ENCODE data around the genes REN and RBBP5.

DNA sequence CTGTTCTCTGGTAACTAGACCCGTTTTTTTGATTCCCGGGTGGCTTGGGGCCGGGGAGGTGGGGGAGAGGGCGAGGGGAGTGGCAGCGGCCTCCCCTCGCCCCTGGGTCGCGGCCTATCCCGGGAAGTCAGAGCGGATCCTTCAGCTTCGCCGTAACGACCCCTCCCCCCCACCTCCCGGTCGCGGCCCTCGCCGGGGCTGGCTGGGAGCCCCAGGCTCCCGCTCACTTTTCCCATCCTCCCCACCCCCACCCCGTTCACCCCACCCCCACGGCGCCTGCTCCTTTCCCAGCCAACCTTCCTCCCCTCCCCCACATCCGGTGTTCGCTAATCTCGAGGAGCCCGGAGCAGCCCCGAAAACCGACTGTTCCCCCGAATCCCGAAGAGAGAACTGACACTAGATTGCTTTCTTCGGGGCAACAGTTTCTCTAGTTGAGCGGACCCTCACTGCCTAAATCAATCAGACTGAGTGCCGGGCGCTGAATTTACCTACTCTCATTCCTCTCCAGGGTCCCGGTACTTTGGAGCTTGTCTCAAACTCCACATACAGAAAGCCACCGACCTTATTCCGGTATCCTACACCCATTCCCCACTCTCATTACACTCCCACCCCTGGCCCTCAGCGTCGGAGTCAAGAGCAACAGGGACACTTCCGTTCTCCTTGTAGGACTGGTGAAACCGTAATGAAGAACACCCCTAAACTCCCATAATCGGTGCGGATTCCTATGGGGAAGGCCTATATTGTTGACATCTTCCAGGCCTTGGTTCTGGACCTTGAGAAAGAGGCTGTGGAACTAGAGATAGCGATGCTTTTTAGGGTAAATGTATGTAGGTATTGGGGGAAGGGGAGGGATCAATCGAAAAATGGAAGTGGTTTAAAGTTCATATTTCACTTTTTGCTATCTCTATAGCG, 618 bp downstream of the ZBED6 start:
- PRO-cap = no peak

DNA sequence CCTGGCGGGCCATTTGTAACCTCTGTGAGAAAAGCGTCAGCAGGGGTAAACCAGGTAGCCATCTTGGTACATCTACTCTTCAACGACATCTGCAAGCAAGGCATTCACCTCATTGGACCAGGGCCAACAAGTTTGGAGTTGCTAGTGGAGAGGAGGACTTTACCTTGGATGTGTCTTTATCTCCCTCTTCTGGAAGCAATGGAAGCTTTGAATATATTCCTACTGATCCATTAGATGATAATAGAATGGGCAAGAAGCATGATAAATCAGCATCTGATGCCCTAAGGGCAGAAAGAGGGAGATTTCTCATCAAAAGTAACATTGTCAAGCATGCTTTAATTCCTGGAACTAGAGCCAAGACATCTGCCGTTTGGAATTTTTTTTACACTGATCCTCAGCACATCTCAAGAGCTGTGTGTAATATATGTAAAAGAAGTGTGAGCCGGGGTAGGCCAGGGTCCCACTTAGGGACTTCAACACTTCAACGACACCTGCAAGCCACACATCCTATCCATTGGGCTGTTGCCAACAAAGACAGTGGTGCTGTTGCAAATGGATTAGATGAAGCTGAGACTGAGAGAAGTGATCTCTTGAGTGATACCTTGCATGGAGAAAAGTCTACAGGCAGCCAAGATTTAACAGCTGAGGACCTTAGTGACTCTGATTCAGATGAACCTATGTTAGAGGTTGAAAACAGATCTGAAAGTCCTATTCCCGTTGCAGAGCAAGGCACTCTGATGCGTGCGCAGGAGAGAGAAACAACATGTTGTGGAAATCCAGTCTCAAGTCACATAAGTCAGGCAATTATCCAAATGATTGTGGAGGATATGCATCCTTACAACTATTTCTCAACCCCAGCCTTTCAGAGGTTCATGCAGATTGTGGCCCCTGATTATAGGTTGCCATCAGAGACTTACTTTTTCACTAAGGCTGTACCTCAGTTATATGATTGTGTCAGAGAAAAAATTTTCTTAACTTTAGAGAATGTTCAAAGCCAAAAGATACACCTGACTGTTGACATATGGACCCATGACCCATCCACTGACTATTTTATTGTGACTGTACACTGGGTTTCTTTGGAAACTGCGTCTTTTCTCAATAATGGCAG, 2.9 kb downstream of the ZBED6 start:
- PRO-cap = no peak

GRCh38 chr1:204041441-204041812, 31.5 kb upstream of the SOX13 start:
- PRO-cap = no peak

DNA sequence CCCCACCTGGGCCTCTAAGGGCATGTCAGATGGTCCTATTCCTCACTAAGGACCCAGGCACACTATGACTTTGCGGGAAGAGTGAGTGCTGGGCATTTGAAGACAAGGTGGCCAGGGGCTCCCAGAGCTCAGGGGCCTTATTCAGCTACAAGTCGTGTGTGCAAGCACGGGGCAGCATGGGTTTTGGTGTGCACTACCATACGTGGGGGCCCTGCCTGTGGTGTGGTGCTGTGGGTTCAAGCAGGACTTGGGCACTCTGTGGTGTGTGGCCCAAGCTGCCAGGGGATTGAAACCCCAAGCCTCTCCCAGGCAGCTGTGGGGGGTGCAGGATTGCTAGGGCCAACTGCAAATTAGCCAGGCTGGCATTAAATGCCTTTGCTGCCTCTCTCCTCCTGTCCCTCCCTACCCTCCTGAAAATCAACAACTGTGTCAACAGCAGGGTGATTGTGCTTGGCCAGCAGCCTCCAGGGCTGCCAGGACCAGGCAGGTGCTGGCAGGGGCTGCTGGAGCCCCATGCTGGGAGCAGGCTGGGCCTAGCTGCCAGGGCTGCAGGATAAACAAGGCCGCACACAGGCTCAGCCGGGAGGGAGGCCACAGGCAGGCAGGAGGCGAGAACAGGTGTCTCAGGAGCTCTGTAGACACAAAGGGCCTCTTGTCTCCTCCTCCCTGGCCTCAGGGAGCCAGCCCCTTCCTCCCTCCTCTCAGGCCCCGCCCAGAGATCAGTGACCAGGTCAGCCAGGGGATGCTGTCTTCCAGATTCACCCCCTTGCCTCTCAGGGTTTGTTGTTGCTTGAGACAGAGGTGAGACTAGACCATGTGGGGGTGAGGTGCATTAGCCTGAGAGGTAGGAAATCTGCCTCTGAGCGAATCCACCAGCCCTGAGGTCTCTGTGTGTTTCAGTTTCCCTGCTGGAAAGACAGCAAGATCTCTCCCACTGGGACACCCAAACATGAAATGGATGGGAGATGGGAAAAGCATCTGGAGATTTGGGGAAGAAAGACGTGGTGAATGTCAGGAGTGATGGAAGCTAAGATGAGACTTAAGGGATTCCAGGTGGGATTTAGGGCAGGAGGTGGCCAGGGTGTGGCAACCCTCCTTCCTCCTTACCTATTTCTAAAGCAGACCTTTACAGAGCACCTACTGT, 11.5 kb downstream of the SOX13 start:
- PRO-cap = no peak

- PRO-cap = no peak
Measured at GRCh38 chr1:204102026-204102707, 29.3 kb downstream of the SOX13 start.

- PRO-cap = no peak
Measured at GRCh38 chr1:204125625-204126222, 26.1 kb downstream of the ETNK2 start.

DNA sequence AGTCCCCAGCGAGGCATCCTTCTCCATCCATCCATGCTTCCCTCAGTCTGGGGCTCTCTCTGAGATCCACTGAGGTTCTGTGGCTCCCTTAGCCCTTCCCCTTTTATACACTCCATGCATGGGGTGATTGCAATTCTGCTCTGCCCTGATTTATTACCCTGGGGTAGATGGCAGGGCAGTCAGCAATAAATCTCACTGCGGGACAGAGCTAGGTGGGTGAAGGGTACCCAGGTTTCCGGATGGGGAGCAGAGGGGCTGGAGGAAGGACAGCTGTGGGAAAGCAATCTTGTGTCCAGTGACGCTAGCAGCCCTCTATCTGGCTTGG, at the start of gene REN:
Gene REN, minus strand, starts transcription at position 79 of the 325 bp plus-strand sequence.
- PRO-cap = no peak

DNA sequence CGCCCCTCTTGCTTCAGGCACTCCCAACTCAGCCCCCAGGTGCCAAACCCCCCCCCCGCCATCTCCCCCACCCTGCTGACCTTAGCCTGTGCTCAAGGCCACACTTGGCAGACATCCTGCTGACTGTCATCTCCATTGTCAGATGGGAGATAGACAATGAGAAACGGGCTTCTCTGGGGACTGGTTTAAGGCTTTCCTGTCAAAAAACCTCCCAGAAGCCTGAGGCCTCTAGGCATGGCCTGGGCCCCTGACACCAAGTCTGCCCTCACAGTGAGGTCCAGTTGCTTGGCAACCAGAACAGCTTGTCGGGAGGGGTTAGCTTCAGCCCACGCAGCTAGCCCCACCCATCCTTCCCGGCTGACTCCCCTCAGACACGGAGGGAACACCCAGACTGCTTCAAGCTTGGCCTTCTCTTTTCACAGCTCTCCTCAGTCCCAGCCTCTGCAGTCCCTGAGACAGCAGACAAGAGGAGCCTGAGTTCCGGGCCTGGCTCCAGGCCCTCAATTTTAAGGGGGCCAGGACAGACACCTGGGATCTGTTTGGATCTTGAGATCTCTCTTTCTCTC, 11.0 kb downstream of the PLEKHA6 start:
- PRO-cap = no peak

- PRO-cap = unidirectional peak, minus-strand start at chr1:204378188; unidirectional peak, minus-strand start at chr1:204378320
Measured at GRCh38 chr1:204377641-204378857, 18.3 kb upstream of the PLEKHA6 start.

DNA sequence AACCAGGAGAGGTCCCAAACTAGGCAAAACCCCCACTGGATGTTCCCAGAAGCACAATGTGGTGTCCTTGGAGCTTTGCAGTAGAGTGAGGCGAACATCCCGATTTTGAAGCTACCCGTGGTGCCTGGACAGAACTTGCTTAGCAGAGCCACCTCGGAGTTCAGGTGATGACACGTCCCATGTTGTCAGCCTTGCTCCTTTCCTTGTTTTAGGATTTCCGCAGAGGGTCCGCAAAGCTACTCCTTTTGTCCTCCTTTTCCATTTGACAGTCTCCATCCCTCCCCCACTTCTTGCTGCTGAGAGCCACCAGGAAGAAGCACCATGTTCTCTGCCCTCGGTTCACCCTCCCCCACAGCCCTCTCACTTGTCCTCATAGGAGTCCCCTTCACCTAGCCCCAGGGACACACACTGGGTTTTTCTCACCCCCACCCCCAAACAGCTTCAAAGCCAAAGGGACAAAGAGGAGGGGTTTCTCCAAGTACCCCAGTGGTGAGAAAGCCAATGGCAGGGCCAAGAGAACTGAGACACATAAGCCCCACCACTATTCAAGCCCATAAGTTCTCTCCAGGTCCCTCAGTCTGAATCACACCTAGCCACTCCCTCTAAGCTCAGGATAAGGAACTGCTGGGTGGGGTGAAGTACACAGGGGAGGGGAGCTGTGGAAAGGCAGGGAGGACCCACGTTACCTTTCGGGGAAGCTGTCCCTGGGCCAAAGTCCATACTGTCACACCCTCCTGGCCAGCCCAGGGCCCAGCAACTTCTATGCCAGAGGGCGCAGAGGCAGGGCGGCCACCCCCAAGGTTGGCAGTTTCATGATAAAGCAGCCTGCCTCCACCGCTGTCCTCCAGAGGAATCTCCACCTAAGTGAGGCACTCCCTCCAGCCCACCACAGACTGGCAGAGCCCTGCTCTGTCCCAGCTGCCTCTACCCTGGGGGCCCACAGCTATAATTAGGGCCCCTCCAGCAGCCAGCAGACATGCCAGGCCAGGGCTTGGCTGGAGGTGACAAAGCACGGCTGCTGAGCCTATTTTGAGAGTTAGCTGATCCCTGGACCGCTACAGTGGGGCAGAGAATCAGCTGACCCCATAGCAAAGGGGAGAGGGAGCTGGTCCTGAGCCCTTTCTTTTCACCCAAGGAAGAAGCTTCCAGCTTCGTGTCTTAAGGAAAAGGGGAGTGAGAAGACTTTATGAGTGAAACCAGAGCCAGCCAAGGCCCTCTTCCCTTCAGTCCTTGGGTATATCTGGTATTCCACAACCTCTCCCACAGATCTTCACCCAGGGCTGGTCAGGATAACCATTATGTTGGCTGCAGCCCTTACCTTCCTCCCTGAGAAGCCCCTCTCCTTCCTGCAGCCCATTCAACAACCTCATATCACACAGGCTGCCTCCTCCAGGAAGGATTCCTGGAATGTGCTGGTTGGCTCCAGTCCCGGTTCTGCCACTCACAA, 39.1 kb upstream of the PPP1R15B start:
- PRO-cap = no peak

GRCh38 chr1:204453059-204453703, 41.4 kb downstream of the PIK3C2B start:
- PRO-cap = no peak

DNA sequence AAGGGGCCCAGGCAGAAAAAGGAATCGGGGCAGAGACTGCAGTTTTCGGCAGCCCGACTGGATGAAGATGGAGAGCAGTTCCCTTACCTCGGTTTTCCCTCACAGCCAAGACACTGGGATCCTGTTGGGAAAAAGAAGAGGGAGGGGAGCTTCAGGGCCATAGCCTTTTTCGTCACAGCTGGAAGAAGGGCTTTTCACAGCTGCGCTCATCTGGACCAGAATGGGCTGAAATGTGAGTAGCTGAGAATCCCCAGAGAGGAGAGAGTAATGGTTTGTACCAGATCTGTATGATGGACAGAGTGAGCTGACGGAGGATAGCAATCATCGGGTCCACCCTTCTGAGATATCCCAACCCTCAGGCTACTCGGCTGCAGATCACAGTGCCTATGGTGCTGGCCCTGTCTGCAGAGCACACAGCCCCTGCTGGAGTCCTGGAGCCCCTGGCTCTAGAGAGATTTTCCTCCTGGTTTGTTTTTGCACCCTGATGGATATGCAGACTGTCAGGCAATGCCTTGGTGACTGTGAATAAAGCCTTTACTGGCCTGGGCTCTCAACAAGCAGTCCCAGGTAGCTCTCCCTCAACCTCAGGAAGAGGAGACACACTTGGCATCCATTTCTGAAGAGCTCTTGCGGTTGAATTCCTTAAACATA, 37.5 kb downstream of the PIK3C2B start:
- PRO-cap = no peak

- PRO-cap = unidirectional peak, plus-strand start at chr1:204578958; unidirectional peak, minus-strand start at chr1:204579380
Measured at GRCh38 chr1:204578726-204579551, 62.7 kb downstream of the MDM4 start.

DNA sequence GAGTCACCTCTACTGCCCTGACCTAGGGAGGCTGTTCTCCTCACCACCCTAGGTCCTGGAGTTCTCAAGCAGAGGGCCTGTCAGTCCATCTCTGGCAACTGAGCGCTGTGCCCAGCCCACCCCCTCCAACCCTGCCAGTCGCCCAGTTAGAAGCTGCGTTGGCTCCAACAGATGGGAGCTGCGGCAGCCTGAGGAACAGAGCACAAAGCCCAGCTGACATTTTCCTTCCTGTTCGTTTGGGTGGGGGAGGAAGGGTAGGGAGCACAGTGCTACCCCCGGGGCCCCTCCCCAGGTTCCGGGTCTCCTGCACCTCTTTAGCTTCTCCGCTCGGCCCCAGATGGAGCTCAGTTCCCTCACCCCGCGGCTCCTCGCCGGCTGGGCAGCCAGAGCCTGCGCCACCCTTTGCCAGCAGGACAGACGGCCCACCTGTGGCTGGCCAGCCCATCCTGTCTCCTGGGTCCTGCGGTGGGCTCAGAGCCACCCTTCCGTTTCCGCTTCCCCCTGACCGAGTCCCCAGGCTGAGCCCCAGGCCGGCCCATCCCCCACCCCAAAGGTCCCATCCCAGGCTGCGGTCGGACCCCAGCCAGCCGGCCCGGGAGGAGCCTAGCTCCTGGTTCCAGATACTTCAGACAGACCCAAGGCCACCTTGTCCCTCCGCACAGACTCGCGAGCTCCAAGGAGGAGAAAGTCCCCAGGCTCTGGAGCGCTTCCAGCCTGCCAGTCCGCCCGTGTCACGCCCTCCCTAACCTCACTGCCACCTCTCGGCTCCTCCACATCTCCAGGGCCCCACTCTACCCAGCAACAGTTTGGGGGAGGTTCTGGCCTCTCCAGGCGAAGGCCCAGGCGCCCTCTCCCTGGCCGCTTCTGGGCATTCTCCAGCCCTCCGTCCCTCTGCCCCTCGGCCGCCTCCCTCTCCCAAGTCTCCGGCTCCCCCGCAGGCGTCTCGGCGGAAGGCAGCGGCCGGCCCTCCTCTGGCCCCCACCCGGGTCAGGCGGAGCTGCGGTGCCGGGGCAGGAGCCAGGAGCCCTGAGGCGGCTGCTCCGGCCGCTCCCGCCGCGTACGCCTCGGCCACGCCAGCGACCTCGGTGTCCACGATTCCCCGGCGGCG, 1.0 kb downstream of the LRRN2 start:
- PRO-cap = no peak

GRCh38 chr1:204706234-204706969, 20.9 kb upstream of the LRRN2 start:
- PRO-cap = no peak

- PRO-cap = no peak
Measured at GRCh38 chr1:204711971-204712900, 26.7 kb upstream of the LRRN2 start.

DNA sequence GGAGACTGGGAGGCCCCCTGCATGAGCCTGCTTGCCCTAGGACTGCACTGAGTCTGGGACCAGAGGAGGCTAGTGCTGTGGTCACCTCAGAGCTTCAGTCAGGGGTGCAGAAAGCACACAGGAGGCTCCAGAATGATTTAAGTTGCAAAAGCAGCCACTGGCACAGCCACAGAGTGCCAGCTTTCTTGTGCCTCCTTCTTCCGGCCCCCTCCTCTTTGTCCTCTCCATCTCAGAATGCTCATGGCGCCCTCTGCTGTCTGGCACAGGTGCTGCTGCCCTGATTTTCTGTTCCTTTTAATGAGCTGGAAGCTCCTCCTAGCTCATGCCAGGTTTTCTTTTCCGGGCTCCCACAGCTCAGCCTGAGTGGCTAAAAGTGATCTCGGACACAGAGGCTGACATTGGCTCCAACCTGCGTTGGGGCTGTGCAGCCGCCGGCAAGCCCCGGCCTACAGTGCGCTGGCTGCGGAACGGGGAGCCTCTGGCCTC, 18.5 kb downstream of the CNTN2 start:
- PRO-cap = no peak

DNA sequence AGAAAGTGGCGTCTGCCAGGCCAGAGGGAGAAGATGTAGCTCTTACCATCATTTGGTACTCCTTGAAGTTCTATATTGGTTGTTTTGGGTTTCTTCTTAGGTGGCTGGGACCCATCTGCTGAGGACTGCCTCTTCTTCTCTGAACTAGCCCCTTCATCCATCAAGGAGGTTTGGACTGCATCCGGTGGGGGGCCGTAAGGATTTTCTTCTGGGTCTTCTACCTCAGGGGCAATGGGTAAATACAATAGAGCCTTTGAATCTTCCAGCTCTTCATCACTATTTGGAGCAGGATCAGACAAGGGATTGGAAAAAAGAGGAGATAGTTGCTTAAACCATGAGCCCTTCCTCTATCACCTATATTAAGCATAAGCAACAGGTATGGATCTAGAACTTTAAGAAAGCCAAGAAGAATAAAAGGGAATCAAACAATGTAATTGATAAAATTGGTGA, 12.4 kb upstream of the TMEM81 start:
- PRO-cap = no peak

DNA sequence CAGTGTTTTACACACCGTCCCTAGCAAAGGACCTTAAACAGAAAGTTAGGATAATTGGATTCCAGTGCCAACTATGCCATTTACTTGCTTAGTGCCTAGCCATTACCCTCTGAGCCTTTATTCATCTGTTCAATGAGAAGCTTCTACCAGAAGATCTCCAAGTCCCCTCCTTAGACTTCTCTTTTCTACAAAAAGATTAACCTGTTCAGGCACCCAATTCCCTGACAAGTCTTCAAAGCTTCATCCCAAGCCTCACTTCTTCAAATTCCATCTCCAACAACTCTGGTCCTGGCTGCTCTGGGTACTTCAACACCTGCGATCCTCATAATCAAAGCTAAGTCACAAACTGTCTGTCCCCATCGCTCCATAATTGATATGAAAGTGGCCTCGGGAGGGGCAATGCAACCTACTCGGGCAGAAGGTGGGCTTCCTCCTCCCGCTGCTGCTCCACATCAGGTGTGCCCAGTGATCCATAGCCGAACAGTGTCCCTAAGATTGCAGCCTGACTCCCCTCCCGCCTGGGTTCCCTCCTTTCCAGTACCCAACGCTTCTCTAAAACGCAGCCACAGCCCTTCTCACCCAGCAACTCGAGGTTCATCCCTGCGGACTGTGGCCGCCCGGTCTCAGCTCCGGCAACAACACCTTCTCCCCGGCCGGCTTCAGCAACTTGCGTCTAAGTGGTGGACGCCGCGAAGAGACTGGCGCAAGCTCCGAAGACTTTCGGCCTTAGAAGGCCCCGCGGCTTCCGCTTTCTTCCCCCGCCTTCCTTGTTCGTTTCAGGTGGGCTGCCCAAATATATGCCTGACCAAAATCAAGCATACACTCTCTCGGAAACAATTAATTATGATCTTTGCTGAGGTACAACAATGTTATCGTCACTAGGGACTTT, at the start of gene RBBP5:
Gene RBBP5, minus strand, starts transcription at position 703 of the 889 bp plus-strand sequence.
- PRO-cap = unidirectional peak, minus-strand start at position 700 of the sequence

- PRO-cap = no peak
Measured at GRCh38 chr1:205256100-205256463, 28.3 kb downstream of the TMCC2 start.

Data from SP-49 (cell line).